AG10803 (cell line): ENCODE measurements around a stretch of chr17.

DNA sequence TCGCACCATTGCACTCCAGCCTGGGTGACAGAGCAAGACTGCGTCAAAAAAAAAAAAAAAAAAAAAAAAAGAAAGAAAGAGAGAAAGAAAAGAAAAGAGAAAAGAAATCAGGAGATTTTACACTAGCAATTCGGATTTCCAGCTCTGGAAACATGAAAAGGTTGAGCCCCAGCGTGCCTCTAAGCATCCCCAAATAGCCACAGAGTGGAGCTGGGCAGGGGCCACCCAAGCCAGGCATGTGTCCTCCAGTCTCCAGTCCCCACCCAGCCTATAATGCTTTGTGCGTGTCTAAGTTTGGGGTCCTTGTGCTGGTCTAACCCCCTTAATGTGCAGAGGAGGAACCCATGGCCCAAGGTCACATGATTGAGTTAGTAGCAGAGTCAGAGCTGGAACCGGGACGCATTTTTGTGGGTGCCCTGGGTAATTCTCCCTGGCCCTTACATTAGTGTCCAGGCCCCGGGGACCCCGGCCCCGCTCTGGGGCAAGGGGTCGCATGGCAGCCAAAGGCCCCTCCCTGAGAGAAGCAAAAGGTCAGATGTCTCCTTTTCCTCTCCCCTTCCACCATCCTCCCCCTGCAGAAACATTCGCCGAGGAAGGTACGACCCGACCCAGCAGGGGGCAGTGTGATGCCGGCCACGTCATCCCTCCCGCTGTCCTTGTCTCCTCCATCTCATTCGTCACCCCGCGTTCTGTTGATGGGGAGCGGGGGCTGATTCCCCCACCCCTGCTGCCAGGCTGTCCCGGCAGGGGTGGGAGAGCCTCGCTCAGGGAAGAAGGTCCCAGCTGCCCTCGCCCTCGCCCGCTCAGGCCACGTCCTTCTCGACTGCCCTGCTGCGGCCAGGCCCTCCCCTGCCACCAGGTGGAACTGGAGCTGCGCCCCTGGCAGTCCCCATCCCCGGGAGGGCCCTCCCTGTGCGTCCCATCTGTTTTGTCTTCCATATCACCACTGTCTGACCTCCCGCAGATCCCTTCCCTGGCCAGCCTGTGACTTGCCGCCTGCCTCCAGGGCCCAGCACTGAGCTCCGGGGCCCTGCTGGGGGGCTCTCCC lies 20.2 kb downstream of the ADAM11 start:
- RRBS, result 23% methylated on average over 8 of the region's 36 CpGs

DNA sequence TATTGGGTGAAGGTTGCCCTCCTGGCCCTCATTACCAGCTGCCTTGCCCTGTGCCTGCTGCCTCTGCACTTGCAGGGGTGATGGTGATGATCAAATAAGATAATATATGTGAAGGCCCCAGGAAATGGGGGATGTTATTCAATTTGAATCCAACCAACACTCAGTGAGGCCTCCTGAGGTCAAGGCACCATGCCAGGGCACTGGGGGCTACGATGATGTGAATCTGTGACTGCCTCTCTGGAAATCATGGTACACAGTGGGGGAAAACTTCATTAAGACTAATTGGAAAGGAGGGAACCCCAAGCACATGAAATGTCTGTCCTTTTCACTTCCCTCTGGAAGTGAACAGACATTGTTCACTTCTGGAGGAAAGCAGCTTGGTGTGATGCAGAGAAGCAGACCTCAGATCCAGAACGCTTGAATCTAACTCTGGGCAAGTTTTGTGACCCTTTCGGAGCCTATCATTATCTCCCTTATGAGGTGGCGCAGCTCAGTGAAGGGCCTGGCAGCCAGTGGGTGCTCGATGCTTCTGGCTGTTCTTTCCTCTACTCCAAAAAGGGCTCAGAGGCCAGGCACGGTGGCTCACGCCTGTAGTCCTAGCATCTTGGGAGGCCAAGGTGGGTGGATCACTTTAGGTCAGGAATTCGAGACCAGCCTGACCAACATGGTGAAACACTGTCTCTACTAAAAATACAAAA lies 8.0 kb upstream of the GFAP start:
- RRBS, result no CpG with 5 or more reads among the region's 8 CpGs

GRCh38 chr17:44983442-44983934 lies 15.4 kb upstream of the C1QL1 start:
- RRBS, result no CpG with 5 or more reads among the region's 5 CpGs

- RRBS, result no CpG with 5 or more reads among the region's 12 CpGs
These were observed 8.9 kb downstream of the DCAKD start for GRCh38 chr17:45042276-45043177.

DNA sequence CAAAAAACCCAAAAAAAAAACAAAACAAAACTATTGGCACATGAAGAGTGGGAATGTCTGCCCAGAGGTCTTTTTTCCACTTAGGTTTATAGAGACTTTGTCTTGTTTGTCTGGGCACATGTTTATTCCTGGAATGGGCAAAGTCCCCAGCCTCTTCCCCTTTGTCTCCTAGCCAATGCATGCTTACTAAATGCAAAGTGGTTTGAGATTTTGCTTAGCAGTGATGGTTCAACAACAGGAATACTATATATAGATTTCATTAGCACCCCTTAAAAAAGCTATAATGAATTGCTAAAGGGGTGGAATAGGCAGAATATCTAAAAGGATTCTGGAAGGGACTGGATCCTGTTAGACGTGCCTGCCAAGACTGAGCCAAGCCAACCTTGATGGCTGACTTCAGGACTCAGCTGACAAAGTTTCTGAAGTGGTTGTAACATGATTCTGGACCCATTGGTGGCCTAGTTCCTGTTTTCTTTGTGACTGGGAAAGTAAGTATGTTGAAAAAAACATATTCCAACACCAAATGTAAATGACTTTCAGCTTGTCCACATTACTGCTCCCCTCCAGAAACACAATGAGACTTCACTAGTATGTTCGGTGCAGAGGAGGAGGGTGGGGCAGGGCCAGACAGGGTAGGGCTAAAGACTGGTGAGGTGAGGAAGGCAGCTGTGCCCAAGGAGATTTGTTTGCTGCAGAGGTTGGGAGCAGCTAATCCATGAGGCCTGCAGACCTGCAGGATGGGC lies 26.2 kb downstream of the NMT1 start:
- RRBS, result no CpG with 5 or more reads among the region's 2 CpGs

DNA sequence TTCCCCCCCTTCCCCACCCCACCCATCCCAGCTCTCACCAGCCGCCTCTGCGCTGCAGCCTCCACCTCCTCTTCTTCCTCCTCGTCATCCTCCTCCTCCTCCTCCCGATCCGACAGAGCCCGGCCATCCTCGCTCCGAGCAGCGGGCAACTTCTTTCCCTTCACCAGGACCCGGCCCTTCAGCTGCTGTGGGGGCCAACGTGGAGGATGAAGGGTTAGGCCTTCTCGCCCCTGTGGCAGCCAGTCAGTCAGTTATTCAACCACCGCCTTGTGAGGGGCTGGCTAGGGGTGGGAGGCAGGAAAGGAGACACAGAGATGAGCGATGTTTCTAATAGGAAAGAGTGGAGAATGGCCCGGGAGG lies 17.0 kb downstream of the PLCD3 start:
- RRBS, result 93% methylated on average over 5 of the region's 15 CpGs

DNA sequence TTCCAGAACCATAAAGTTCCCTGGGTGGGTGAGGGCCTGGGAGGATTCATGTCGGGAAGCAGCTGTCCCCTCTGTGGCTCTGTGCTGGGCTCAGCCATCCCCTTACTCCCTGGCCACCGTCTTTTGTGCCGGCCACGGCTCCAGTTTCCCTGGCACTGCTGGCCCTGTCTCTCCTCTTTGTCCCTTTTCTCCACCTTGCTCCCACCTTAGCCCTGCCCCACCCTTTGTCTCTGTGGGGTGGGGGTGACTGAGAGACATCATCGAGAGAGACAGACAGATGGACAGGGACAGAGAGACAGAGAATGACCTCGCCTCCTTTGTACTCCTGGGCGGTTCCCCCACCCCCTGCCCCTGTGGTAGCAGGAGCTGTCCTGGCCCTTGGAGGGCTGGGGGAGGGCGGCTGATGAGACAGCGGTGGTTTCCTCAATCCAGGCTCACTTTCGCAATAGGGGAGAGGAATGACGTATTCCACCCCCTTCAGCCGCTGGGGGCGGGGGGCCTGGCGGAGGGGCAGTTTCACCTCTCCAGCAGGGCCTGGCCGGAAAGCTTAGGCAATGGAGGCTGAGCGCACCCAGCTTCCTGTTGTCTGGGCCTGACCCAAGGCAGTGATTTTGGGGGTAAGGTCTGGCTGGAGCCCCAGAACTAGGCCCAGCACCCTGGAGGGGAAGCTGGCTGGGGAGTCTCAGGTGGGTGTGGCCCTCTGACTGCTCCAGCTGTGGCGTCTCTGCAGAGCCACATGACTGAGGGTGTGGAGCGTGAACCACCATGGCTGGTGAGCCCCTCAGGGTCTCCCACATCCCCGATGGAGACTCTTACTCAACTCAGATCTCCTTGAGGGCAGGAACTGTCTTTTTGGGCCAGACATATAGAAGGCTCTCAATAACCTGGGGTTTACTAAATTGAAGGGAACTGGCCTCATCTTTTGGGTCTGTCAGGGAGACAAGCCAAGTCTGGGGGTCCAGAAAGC lies 7.3 kb downstream of the FMNL1 start:
- RRBS, result no CpG with 5 or more reads among the region's 19 CpGs

DNA sequence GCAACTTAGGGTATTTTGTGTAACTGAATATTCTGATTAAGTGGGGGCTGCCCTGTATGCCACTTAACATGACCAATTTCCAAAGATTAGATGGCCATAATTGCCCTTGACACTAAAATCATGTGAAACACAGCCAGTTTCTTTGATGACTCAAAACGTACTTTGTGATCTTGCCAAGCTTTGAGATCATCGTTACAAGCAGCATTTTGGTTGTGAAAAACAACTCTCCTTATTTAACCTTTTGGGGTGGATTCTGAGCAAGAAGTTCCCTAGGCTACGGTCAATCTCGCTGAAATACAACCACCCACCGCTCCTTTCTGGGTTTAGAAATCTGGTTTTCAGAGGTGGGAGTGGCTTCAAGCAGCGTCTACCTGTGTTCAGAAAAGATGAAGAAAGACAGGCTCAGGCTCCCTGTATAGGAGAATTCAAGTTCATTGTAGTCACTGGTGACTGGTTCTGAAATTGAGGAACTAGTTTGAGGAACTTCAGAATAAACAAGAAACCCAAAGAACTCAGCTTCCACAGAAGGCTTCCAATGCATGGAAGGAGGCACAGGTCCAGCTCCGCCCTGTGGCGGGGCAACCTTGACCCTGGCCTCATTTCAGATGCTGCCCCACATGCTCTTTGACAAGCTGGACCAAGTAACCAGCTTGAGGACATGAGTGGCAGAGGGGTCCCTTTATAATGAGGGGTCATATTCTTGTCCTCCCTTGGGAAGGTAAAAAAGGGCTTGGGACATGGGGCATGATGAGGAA lies 9.3 kb downstream of the MAP3K14 start:
- RRBS, result no CpG with 5 or more reads among the region's 8 CpGs

- RRBS, result no CpG with 5 or more reads among the region's 7 CpGs
These were observed 26.4 kb downstream of the ARHGAP27 start for GRCh38 chr17:45406197-45406668.

- RRBS, result no CpG with 5 or more reads among the region's 8 CpGs
These were observed 92.3 kb upstream of the PLEKHM1 start for GRCh38 chr17:45582780-45583259.

DNA sequence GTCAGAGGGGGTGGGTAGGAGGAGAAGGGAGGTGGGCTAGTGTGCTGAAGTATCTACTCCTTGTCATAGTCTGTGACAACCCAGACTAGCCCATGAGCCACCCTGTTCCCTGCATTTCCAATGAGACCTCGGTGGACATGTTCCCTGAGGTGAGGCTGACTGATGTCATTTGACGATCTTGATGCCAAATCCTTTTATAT lies 21.2 kb downstream of the MAPT start:
- RRBS, result no CpG with 5 or more reads among the region's 2 CpGs

DNA sequence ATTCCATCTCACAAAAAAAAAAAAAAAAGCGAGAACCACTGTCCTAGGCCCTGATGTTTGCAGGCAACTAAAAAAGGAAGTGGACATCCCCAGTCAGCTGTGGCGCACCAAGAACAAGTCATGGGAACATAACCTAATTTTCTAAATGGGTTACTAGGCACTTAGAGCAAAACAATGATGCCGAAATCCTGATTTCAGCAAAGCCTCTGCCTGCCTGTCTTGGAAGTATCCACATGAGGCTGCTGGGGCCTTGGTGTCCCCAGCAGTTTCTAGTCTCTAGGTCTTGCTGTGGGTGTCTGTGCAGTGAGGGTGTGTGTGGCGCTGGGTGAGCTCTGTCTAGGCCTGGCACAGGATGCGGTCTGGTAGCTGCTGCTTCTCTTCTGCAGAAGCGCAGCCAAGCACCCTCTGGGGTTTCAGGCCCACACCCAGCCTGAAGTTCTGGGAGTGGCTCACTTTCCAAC lies 21.0 kb downstream of the STH start:
- RRBS, result no CpG with 5 or more reads among the region's 6 CpGs

- RRBS, result no CpG with 5 or more reads among the region's 12 CpGs
These were observed 33.7 kb downstream of the STH start for GRCh38 chr17:46032693-46033224.

GRCh38 chr17:46046746-46047148 lies 47.7 kb downstream of the STH start:
- RRBS, result no CpG with 5 or more reads among the region's 3 CpGs

DNA sequence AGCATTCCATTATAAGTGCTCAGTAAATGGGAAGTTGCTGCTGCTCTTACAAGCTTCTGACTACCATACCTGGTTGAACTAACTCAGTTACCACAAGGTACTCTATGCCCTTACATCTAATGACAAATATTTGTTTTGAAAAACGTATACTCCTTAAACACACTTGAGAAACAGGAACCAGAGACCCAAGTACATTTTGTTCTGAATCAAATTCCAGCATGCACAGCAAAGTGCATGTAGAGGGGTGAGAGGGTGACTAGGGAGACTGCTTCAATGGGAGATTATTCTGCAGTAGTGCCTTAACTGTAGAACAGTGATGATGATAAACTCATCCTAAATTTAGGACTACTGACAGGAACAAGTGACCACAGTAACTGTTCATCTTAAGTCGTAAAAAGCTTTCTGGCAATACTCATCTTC lies 83.5 kb downstream of the KANSL1 start:
- RRBS, result no CpG with 5 or more reads among the region's 2 CpGs

DNA sequence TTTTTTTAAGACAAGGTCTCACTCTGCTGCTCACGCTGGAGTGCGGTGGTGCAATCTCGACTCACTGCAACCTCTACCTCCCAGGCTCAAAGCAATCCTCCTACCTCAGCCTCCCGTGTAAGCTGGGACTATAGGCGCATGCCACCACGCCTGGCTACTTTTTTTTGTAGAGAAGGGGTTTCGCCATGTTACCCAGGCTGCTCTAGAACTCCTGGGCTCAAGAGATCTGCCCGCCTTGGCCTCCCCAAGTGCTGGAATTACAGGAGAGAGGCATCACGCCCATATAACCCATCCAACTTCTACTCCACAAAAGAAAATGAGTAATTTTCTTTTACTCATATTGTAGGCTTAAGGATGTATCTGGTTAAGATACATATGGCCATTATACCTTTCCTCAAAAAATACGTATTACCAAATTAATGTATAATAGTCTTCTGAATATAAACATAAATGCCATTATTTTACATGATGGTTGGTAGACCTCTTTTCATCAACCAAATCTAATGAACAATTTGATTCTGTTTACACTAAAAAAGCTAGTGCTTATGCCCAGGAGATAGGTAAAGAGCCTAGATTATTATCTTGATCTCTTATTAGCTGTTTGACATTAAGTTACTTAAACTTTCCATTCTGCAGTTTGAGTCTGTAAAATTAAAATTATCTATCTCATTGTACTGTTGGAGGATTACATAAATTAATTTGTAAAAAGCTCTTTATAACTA lies 32.8 kb downstream of the KANSL1 start:
- RRBS, result no CpG with 5 or more reads among the region's 10 CpGs

- RRBS, result no CpG with 5 or more reads among the region's 45 CpGs
These were observed 35.0 kb upstream of the LRRC37A start for GRCh38 chr17:46259841-46260353.

DNA sequence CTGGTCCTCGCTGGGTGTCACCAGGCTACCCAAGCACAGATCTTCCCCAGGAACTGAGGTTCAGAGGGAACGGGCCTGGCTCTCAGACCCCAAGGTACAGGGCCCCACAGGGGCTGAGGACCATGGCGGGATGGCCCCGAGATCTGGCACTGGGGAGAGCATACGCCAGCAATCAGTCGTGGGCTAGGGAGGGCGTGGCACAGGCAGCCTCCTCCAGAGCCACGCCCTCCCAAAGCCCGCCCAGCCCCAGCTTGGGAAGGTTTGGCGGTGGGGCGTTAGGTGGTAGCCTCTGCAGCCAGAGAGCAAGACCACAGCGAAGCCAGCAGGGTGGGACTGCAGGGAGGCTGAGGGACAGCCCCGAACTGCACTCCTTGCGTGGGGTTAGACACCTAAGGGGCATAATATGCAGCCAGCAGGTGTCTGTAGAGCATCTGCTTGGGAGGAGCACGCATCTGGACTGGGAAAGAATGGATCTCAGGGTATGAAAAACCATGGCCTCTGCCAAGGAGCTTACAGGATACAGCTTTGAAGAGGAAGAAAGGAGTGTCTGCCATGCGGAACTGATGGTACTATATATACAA lies 11.6 kb downstream of the WNT9B start:
- RRBS, result no CpG with 5 or more reads among the region's 16 CpGs

DNA sequence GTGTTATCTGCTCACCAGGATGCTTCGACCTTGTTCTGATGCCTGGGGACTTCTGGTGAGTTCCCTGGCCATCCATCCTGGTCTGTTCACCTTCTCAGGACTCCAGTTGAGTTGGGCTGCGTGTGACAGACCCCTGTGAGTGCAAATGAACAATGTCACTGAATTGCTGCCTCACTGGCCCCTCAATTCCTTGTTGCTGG lies 19.5 kb upstream of the RPRML start:
- RRBS, result no CpG with 5 or more reads among the region's 2 CpGs

GRCh38 chr17:47117048-47117855 lies 71.8 kb downstream of the CDC27 start:
- RRBS, result no CpG with 5 or more reads among the region's 3 CpGs